GM19239 (cell line): ENCODE data around the gene LINGO1.

DNA sequence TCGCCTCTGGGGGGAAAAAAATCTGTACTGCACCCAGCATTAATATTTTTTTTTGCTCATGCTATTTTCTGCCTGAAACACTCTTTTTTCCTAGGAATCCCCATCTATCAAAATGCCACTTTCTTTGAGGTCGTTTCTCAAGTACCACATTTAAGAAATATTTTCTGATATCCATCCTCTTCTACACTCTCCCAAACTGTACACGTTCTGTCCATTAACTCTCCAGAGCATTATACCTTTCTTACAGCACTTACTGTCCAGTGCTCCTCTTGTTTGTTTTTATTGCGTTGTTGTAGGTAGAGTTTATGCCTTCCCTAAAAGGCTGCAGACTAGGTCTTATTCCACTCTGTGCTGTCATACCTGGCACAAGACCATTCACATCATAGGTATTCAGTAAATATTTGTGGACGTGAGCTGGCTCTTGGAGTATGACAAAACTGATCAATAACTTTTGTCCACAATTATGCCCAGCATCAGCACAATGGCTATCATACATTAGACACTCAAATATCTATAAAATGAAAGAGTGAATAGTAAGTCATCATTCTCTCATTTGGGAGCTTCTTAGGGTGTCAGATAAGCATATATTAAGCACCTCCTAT lies 4.4 kb downstream of the HMG20A start:
- RRBS, result no CpG with 5 or more reads among the region's 5 CpGs

GRCh38 chr15:77506248-77507025 lies 85.7 kb downstream of the HMG20A start:
- RRBS, result no CpG with 5 or more reads among the region's 21 CpGs

- RRBS, result no CpG with 5 or more reads among the region's 8 CpGs
Observed at GRCh38 chr15:77513064-77513780, 92.5 kb downstream of the HMG20A start.

- RRBS, result no CpG with 5 or more reads among the region's 16 CpGs
Observed at GRCh38 chr15:77528898-77529493, 103.7 kb downstream of the LINGO1 start.

DNA sequence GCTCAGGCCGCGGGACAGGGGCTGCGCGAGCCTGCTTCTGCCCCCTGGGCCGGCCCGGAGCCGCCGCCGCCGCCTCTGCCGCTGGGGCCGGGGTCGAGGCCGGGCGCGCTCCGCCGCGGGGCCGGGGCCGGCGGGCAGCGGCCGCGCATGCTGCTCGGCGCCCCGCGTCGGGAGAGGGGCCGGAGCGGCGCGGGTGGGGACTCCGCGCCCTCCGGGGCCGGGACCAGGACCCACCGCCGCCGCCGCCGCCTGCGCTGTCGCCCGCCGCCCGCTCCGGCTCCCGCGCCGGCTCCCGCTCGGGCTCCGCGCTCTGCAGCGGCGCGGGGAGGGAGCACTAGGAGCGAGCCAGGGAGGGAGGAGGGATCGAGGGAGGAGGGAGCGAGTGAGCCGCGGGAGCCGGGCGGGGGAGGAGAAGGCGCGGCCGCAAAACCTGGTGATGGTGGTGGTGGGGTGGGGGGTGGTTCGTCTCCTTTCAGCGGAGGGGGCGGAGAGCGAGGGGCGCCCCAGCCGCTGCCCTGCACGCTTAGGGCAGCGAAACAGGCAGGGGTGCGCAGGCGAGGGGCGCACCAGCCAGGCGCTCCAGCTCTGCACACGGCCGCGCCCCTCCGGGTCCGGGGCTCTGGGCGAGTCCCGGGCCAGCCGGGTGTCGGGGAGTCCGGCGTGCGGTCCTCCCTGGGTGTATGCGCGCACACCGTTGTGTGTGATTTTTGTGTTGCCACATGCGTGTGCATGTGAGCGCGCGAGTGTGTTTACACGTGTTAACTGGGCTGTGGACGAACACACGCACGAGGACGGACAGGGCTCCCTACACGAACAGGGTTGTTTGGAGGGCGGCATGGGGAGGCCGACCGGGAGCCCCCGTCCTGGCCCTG lies at the start of gene LINGO1:
Gene LINGO1 (minus strand): TSS at position 336 of the 872 bp plus-strand sequence.
- RRBS, result 4% methylated on average over 23 of the region's 110 CpGs

DNA sequence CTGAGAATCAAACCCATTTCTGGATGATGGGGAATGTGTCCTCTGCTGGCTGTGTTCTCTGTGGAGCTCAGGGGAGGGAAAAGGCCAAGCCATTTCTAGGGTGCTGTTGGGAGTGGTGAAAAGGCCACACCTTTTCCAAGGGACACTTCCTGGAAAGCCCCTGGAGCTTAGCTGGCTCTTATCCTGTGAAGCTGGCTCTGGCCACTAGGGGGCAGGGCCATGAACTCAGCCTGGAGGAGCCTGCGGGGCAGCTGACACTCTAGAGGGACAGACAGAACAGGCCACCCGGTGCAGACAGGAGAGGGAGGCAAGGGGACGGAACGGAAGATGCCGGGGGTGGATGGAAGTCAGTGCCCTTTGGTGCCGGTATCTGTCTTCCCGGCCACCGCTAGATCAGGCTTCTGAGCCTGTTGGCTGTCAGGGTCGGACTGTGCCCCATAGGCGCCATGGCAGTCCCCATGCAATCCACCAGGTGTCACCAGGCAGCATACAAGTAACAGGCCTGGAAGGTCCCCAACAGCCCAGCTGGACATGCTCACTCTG lies 167.1 kb downstream of the TBC1D2B start:
- RRBS, result no CpG with 5 or more reads among the region's 10 CpGs

- RRBS, result no CpG with 5 or more reads among the region's 18 CpGs
Observed at GRCh38 chr15:77975531-77976056, 101.9 kb downstream of the TBC1D2B start.

- RRBS, result no CpG with 5 or more reads among the region's 16 CpGs
Observed at GRCh38 chr15:78006396-78007313, 70.9 kb downstream of the TBC1D2B start.

GRCh38 chr15:78037973-78038293 lies 39.6 kb downstream of the TBC1D2B start:
- RRBS, result no CpG with 5 or more reads among the region's 4 CpGs

- RRBS, result no CpG with 5 or more reads among the region's 3 CpGs
Observed at GRCh38 chr15:78044672-78045380, 32.7 kb downstream of the TBC1D2B start.

GRCh38 chr15:78046845-78047857 lies 30.4 kb downstream of the TBC1D2B start:
- RRBS, result no CpG with 5 or more reads among the region's 7 CpGs

GRCh38 chr15:78065322-78066001 lies 12.0 kb downstream of the TBC1D2B start:
- RRBS, result no CpG with 5 or more reads among the region's 7 CpGs

GRCh38 chr15:78066002-78066753 lies 11.3 kb downstream of the TBC1D2B start:
- RRBS, result no CpG with 5 or more reads among the region's 6 CpGs

DNA sequence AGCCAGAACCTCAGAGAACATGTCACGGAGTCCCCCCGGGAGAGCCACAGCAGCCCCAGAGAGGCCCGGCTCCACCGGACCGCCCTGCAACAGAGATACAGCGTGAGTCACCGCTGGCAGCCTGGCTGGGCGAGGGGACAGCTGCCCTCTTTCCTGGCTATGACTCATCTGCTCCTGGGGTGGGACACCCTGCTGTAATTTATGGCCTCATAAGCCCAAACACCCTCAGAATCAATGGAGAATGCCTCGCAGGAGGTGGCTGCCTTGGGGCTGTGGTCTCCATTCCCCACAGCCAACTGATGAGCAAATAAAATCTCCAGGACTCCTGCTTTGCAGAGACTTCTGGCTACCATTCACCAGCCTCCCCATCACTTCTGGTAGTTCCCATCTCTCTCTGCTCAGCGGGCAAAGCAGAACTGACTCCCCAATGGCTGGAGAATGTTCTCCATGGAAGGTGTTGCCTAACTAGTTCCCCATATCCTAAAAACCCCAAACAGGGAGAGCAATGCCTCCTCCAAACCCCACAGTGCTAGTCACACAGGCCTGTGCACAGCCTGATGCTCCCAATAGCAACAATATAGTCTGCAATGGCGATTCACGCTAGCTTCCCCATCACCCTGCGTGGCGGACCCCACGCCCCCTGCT lies 21.6 kb downstream of the ACSBG1 start:
- RRBS, result no CpG with 5 or more reads among the region's 15 CpGs

GRCh38 chr15:78306375-78306948 lies 7.1 kb upstream of the SKIC8 start:
- RRBS, result no CpG with 5 or more reads among the region's 6 CpGs

DNA sequence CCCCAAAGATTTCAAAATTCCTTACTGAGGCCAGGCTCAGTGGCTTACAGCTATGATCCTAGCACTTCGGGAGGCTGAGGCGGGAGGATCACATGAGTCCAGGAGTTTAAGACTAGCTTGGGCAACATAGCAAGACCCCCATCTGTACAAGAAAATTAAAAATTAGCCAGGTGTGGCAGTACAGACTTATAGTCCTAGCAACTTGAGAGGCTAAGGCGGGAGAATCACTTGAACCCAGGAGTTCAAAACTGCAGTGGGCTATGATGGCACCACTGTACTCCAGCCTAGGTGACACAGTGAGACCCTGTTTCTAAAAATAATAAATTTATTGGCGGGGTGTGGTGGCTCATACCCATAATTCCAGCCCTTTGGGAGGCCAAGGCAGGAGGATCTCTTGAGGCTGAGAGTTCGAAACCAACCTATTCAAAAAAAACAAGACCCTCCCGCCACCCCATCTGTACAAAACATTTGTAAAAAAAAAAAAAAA lies 29.7 kb upstream of the HYKK start:
- RRBS, result no CpG with 5 or more reads among the region's 6 CpGs

GRCh38 chr15:78501920-78502532 lies 5.4 kb upstream of the HYKK start:
- RRBS, result no CpG with 5 or more reads among the region's 6 CpGs

GRCh38 chr15:78877281-78877825 lies 4.7 kb downstream of the MORF4L1 start:
- RRBS, result no CpG with 5 or more reads among the region's 8 CpGs

GRCh38 chr15:78887915-78888571 lies 15.4 kb downstream of the MORF4L1 start:
- RRBS, result no CpG with 5 or more reads among the region's 9 CpGs

DNA sequence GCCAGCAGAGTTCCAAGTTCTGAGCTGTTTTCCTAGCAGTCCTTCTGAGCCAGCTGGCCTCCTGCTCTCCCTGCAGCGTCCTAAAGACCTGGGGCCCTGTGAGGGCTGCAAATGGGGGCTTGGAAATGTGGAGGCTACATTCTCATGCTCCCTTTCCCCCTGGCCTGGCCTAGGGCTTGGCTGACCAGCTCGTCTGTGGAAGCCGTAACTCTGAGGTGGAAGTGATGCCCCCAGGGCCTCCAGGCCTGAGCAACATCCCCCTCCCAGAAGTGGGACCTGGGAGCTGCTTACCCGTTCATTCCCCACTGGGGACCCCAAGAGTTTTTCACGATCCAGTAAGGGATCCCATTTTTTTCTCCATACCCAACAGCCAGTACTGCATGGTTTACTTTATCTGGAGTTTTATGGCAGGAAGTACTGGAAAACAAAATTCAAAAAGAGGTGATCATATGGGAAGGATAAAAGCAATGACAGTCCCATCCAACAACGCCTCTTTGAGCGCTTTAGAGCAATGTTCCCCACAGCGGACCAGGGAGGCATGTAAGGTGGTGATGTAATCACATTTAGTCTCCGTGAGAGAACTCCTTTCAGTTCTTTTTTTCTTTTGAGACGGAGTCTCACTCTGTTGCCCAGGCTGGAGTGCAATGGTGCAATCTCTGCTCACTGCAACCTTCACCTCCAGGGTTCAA lies 22.0 kb downstream of the CTSH start:
- RRBS, result no CpG with 5 or more reads among the region's 10 CpGs